Measurements from ENCODE around the genes H2BK1, ABCF2 and PRKAG2.

- RRBS = 3% methylated on average over 22 of the region's 92 CpGs
Measured at GRCh38 chr7:150974386-150975456, 3.4 kb downstream of the KCNH2 start.

GRCh38 chr7:151047974-151048475 lies 306 bp upstream of the ASIC3 start:
- RRBS = no CpG with 5 or more reads among the region's 9 CpGs

DNA sequence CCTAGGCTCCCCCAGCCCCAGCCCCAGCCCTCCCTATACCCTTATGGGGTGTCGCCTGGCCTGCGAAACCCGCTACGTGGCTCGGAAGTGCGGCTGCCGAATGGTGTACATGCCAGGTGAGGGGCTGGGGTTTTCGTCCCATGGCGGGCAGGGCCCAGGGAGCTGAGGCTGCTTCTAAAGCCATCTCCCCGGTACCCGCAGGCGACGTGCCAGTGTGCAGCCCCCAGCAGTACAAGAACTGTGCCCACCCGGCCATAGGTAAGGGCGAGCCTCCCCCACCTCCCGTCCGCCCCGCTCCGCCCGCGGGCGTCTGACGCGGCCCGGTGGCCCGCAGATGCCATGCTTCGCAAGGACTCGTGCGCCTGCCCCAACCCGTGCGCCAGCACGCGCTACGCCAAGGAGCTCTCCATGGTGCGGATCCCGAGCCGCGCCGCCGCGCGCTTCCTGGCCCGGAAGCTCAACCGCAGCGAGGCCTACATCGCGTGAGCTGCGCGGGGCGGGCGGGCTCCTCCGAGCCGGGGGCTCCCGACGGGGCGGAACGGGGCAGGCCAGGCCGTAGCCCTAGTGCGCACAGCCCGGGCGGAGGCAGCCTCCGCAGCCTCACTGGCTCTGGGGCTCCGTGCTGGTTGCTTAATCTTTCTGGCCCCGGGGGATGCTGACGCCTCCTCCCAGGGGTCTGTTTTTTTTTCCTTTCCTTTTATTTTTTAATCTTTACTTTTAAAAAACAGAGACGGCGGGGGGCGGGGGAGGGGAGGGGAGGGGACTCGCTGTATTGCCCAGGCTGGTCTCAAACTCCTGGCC lies 2.7 kb downstream of the ASIC3 start:
- RRBS = 4% methylated on average over 38 of the region's 69 CpGs

- RRBS = no CpG with 5 or more reads among the region's 18 CpGs
Measured at GRCh38 chr7:151141778-151142230, 25.7 kb downstream of the GBX1 start.

DNA sequence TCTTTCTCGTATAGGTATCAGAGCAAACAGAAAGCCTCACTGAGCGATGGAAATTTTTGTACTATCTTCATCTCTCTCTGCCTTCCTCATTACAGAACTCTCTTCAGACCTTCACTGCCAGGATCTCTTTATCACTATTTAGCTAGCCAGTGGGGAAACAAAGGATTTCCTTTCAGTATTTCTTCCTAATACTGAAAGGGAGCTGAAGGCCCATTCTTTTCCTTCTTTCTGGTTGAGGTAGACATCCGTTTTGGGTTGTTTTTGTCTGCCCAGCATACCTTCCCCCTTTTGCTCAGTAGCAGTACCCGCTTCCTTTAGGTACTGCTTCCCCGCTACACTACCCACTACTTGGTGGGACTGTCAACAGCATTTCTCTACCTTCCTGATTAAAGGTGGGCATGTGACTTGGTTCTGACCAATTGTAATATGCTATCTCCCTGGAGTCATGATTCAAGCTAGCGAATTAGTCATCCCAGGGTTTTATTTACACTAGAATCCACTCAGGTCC lies 10.1 kb downstream of the GBX1 start:
- RRBS = no CpG with 5 or more reads among the region's 6 CpGs

DNA sequence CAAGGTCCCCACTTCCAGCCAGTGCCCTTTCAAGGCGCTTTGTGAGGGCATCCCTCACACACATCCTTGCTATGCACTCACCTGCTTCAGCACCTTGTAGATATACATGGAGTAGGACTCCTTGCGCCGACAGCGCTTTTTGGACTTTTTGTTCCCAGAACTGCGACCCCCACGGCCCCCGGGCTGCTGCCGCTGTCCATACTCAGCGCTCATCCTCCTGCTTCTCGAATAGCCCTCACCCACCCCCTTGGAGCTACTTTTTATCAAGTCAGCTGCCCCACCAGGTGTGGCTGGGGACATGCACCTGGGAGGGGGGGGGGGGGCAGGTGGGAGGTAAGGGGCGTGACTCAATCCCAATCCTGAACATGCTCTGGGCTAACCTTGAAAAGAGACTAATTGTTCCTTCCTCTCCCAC lies at the start of gene H2BK1:
Gene H2BK1, minus strand, starts transcription at position 383 of the 415 bp plus-strand sequence.
- RRBS = no CpG with 5 or more reads among the region's 11 CpGs

- RRBS = 2% methylated on average over 30 of the region's 76 CpGs
Measured at GRCh38 chr7:151226696-151227752, at the start of gene ABCF2. Gene ABCF2 (minus strand): TSS chr7:151227205.

- RRBS = no CpG with 5 or more reads among the region's 11 CpGs
Measured at GRCh38 chr7:151377543-151378061, 32.2 kb downstream of the WDR86 start.

GRCh38 chr7:151538878-151539494 lies 19.3 kb upstream of the RHEB start:
- RRBS = no CpG with 5 or more reads among the region's 8 CpGs

DNA sequence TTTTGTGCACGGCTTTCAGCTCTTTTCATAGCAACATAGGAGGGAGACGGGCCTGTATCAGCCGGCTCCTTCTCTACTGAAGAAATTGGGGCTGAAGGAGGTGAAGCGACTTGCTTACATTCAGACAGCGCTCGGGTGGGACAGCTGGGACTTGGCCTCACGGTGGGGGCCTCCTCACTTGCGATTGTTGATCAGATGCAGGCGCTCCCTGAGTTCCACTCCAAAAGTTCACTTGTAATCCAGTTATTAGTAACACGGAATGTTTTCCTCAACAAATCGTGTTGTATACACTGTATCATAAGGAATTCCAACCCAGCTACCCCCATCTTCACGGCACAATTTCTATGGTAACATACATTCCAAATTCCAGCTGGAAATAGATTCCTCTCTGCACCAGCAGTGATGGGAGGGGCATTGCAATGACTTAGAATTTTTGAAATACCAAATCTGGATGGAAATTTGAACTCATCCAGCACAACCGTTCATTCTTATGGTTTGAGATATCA lies 38.8 kb upstream of the RHEB start:
- RRBS = 81% methylated on average over 2 of the region's 13 CpGs

GRCh38 chr7:151629217-151629594 lies 109.5 kb upstream of the RHEB start:
- RRBS = no CpG with 5 or more reads among the region's 10 CpGs

DNA sequence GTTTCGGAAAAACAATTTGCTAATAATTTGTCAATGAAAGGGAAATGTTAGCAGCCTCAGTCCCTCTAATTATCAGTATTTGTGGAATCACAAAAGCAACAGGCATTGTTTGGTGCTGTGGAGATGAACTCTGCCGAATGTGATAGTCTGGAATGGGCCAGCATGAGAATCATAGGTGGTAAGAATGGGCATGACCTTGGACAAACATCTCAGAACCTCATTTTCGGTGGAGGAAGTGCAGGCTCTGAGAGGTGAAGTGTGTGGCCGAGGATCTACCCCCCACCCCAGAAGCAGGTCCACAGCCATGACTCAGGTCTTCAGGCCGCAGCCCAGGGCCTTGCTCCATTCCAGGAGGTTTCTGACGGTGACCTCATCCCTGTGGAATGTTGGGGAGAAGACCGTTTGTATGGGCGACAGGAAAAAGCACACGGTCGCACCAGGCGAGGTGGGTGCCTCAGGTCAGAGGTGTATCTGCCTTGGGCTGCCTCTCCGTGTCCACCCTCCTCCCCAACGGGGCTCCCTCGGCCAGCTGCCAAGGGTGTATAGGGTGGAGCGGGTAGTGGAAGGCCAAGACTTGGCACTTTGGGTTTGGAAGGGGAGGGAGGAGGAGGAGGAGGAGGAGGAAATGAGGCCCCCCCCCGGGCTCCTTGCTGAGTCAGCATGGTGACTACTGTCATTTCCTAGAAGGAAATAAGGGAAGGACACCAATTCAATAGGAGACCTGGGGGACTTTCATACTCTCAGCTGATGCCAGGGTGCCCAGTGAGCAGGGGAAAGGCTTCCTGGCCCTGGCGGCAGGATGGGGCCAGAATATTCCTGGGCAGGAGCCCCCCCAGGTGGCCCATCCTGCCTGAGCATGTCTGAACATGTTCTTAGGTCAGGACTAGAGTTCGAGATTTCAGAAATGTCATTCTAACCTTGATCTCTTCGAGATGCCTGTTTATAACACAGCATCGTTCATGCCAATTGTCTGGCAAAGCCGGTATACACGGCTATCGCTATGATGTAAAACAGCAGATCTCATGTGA lies 168.0 kb upstream of the RHEB start:
- RRBS = no CpG with 5 or more reads among the region's 23 CpGs

DNA sequence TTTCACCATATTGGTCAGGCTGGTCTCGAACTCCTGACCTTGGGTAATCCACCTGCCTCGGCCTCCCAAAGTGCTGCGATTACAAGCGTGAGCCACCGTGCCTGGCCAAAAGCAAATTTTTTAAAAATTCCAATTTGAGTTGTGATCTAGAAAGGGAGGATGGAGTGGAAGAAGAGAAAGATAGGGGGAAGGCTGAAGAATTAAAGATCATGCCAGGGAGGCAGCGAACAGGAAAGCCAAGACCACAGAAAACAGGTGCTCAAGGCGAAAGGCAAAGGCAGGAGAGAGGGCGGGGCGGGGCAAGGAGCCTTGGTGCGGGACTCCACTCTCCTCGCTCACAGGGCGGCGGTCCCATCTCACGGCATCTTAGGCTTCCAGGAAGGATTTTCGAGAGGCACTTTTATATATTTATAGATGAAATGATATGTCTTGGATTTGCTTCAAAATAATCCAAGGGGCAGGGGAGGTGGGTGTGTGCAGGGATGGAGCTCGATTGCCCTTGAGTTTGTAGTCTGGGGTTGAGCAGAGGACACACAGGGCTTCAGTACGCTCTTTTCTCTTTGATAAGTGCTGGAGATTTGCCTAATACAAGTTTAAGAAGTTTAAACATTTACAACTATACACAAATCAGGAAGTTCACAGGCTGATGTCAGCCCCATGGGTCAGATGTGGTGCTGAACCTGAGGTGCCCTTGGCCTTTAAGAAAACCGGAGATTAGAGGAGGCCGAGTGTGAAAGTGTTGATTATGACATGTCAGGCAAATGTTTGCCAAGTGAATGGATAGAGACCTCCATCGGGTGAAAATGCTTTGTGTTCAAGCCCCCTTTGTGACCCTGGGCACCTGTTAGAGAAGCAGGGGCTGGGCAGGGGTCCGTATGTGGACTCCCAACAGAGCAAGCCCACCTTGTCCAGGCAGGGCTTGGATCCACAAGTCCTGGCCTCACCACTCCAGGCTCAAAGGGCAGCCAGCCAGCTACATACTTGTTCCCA lies 161.1 kb downstream of the PRKAG2 start:
- RRBS = no CpG with 5 or more reads among the region's 21 CpGs

DNA sequence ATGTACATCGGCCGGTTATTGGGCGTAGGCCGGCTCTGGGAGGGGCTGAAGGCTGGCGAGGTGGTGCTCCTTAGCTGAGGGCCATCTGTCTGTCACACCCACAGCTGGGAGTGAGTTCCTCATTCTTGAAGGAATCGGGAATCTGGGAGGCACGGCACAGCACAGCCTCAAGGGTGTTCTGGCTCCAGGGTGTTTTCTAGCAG lies 121.9 kb downstream of the PRKAG2 start:
- RRBS = 7% methylated on average over 2 of the region's 7 CpGs

- RRBS = 50% methylated on average over 2 of the region's 8 CpGs
Measured at GRCh38 chr7:151757040-151757557, 119.8 kb downstream of the PRKAG2 start.

GRCh38 chr7:151825999-151826375 lies 50.9 kb downstream of the PRKAG2 start:
- RRBS = no CpG with 5 or more reads among the region's 7 CpGs

- RRBS = 90% methylated on average over 4 of the region's 10 CpGs
Measured at GRCh38 chr7:151847711-151848251, 29.1 kb downstream of the PRKAG2 start.

DNA sequence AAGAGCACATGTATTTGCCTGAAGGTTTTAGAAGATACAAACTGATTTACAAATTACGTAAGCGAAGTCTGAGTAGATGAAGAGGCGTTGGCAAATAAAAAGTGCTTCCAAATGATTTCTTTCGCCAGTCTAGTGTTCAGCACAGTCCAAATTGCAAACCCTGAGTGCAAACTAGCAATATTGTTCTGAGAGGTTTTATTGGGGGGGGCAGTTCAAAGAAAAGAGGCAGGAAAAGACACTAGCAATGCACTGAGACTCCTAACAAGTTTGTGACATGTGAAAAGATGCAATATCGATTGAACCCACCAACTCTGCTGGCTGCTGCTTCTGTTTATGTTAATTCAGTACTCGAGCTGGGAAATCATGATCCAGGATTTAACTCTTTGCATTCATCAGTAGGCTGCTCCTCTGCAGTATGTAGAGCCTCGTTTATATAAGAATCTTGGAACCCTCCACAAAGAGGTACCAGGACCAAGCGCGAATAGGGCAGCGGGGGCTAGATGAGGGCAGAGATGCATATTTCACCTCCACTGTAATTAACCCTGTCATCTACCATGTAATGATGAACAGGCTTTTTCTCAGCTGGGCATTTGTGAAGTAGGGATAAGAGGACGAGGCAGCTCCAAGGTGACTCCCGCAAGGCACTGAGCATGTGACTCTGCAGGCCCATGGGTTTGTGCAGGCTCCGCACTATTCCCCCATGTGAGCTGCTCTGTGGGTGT lies 7.9 kb downstream of the PRKAG2 start:
- RRBS = no CpG with 5 or more reads among the region's 13 CpGs

DNA sequence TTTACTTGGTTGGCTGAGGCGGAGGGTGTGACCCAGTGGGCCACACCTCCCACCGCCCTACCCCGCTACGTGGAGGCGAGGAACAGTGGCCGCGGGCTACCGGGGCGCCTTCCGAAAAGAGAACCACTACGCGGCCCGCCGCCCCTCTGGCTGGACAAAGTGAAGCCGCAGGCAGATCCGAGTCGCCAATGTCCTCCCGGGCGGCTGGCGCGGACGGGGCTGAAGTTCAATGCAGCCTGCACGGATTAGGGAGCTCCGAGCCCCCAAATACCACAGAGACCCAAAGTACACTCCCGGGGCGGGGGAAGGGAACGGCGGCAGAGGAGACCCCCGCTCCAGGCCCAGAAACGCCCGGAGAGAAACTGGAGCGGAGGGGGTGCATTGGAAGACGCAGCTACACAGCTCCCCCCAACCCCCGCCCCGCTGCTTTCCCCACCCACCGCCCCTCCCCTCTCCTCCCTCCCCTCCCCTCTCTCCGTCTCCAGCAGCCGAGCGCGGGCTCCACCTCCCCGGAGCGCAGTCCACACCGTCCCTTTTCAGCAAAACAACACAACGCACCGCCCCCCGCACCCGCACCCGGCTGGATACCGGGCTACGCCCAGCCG lies 1.2 kb downstream of the PRKAG2 start:
- RRBS = 2% methylated on average over 28 of the region's 51 CpGs

- RRBS = 2% methylated on average over 20 of the region's 103 CpGs
Measured at GRCh38 chr7:151876996-151877919, at the start of gene PRKAG2. Gene PRKAG2 (minus strand): TSS chr7:151877115.

Data from AG10803 (cell line).